Zone of skin (tissue), 1 donor: ENCODE results near the gene FRMD6.

GRCh38 chr14:50515222-50516091 lies 16.9 kb downstream of the MAP4K5 start:
- RRBS = no CpG with 5 or more reads among the region's 3 CpGs

GRCh38 chr14:50666783-50667114 lies 1.4 kb downstream of the SAV1 start:
- RRBS = no CpG with 5 or more reads among the region's 2 CpGs

DNA sequence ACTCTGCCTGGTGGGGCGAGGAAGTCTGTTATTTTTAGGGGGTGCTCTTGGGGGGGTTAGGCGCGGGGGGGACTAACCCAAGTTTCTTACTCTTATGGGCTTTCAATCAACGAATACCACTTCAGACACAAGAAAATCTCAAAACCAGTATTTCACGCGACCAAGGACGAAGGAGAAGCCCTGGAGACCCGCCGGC lies 600 bp downstream of the SAV1 start:
- RRBS = no CpG with 5 or more reads among the region's 9 CpGs

DNA sequence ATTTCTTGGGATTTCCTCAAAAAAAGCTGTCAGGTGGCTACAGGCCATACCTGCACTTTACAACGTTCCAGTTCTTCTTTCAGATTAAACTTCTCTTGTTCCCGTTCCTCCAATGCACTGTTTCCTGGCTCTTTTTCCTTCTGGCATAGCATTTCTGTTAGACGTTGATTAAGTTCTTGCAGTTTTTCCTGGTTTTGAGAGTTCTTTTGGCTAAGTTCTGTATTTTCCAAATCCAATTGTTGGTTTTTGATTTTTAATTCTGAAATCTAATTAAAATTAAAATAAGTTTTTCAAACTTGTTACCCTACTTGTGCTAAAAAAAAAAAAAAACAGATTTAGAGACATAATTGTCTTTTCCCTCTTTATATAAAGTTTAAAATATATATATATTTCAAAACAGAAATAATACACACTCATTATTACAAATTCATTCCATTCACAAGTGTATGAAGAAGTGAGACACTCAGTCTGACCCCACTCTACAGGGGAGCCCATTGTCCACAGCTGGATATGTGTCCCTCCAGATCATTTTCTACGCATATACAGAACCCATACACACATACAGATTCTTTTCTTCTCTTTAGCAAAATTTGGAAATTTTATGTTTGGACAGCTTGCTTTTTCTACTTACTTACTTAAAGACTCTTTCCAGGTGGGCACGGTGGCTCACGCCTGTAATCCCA lies 78.4 kb downstream of the NIN start:
- RRBS = no CpG with 5 or more reads among the region's 6 CpGs

GRCh38 chr14:50821583-50822561 lies 9.1 kb downstream of the NIN start:
- RRBS = no CpG with 5 or more reads among the region's 14 CpGs

DNA sequence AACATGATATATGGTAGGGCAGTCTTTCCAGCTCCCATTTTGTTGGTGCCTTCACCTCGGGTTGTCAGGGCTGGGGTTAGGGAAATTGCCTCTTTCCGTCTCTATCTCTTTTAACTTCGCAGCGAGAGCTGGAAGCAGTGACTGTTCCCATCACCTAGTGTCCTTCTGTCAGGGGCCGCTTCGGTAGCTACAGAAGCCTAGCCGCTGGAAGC lies 1.4 kb downstream of the NIN start:
- RRBS = no CpG with 5 or more reads among the region's 7 CpGs

GRCh38 chr14:51095849-51096519 lies 1.1 kb upstream of the TRIM9 start:
- RRBS = no CpG with 5 or more reads among the region's 18 CpGs

GRCh38 chr14:51139099-51139508 lies 44.2 kb upstream of the TRIM9 start:
- RRBS = no CpG with 5 or more reads among the region's 4 CpGs

DNA sequence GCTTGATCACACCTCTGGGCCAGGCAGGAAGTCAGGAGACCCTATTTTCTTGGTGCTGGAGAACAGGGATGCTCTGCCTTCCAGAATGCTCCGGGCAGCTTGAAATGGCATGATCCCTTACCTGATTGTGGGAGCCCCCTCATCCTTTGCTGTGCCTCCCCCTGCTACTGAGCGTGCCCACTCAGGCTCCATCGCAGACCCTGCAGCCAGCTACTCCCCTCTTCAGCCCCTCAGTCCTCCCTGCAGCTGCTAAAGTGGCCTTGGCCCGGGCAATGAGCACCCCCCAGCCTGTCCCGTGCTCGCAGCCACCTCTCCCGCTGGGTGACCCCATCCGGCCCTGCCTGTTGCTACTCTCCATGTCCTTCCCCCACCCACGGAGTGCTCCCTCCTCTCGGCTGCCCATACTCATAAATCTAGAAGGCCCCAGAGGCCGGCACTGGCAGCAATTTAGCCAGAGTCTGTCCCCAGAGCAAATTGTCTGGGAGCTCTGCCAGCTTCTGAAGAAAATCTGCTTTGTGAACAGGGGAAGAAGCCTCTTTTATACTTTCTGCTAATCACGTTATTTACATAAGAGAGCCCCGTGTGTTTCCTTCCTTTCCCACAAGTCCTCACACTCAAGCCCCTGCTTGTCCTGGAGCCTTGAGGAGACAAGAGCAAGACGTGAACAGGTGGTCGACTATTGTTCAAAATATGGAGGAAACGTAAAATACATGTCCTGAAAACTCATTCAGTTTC lies 143.7 kb upstream of the FRMD6 start:
- RRBS = 25% methylated on average over 6 of the region's 16 CpGs

GRCh38 chr14:51547242-51547765 lies 104.4 kb upstream of the FRMD6 start:
- RRBS = no CpG with 5 or more reads among the region's 3 CpGs

DNA sequence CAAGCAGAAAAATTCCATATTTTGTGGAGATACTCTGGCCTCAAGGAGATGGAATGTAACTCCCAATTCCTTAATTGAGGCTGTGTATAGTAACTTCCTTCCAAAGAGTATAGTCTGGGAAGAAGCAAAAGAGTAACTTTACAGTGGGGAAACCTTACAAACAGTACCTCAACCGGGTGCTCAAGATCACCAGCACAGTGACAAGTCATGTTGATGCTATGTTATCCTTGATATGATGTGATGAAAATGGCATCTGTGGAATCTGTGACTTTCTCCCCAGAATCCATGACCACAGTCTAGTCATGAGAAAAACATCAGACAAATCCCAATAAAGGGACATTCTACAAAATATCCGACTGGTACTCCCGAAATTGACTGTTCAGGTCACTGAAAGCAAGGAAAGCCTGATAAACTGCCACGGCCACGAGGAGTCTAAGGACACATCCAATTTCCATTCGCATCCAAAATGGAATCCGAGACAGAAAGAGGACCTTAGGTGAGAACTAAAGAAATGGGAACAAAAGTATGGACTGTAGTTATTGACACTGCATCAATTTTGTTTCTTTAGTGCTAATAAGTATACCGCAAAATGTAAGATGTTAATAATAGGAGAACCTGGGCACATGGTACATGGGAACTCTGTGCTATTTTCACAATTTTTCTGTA lies 97.3 kb upstream of the FRMD6 start:
- RRBS = no CpG with 5 or more reads among the region's 8 CpGs

GRCh38 chr14:51650671-51651112 lies 1.0 kb upstream of the FRMD6 start:
- RRBS = no CpG with 5 or more reads among the region's 15 CpGs

DNA sequence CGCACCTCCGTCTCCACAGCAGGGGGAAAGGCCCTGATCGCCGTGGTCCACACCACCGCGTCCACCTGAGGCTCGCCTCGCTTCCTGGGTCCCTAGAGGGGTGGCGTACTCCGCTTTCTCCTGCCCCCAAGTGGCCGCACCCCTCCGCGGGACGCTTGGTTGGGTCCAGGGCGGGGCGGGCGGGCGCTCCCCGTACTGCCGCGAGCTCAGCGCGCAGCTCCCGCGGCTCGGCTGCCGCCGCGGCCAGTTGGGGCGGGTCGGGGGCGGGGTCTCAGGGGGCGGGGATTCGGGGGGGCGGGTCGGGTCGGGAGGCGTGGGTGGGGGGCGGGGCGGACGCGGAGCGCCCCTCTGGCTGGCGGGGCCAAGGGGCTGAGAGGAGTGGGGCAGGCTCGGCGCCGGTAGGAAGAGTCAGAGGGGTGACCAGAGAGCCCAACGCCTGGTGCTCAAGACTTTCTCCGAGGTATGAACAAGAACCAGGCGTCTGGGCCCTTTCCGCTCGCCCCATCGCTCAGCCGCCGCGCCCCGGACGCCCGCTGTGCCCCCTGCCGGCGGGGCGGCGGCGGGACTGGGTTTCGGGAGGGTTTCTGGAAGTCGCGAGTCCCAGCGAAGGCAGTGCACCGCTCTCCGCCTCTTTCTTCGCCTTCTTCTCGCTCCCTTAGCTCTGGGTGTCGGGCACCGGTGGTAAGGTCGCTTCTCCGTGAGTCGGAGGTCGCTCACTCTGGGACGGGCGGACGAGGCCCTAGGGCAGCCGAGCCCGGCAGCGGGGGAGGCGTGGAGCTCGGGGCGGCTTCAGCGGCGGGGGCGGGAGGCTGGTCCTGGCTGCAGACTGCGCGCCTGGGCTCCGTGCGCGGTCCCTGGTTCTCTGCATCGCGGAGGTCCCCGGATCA lies at the start of gene FRMD6:
Gene FRMD6 (plus strand): TSS at position 374 of the 887 bp plus-strand sequence.
- RRBS = under 1% methylated on average over 29 of the region's 98 CpGs

GRCh38 chr14:52010231-52010666 lies 20.9 kb downstream of the RTRAF start:
- RRBS = no CpG with 5 or more reads among the region's 3 CpGs

- RRBS = no CpG with 5 or more reads among the region's 5 CpGs
These were observed 38.5 kb downstream of the PTGER2 start for GRCh38 chr14:52352521-52353027.

GRCh38 chr14:52951998-52952809 lies 1.4 kb upstream of the FERMT2 start:
- RRBS = no CpG with 5 or more reads among the region's 13 CpGs

GRCh38 chr14:53131781-53132401 lies 21.2 kb downstream of the DDHD1 start:
- RRBS = no CpG with 5 or more reads among the region's 7 CpGs

DNA sequence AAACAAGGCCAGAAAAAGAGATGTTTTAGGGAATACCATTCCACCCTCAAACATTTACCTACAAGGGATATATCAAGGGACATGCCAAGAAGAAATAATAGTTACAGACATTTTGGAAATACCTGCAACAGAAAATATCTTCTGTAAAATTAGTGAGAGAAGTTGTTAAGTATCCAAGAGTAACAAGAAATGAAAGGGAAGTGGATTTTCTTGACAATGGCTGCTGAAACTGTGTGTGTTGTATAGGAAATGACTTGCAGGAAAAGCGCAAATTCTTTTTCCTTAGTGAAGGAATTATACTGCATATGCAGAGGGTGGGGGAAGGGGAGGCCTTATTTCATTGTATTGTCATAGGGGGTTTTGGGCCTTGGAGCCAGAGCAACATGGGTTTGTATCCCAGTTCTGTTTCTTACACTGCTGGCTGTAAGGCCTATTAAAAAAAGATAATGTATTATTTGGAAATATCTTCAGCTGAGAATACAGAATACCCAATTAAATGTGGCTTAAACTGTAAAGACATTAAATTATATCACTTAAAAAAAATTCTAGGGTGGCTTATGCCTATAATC lies 84.4 kb upstream of the DDHD1 start:
- RRBS = no CpG with 5 or more reads among the region's 1 CpG

DNA sequence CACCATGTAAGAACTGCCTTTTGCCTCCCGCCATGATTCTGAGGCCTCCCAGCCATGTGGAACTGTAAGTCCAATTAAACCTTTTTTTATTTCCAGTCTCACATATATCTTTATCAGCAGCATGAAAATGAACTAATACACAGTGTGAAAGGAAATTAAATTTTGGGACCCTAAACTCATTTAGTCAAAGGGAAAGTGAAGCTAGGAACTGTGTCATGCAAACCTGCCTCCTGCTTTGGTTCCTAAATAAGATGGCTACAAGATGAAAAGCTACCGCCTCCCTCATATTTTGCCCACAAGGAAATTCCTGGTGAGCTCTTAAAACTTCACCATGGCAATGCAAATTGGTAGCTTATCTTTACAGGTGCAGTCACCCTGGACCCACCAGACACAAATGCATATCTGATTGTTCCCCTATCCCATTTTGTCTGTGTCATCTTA lies 91.9 kb upstream of the DDHD1 start:
- RRBS = no CpG with 5 or more reads among the region's 2 CpGs

- RRBS = no CpG with 5 or more reads among the region's 1 CpG
These were observed 174.7 kb upstream of the DDHD1 start for GRCh38 chr14:53327861-53328273.